Non-pigmented ciliary epithelial cell (primary cell): Measurements from ENCODE around the genes IVNS1ABP, RGS18 and RGS1.

DNA sequence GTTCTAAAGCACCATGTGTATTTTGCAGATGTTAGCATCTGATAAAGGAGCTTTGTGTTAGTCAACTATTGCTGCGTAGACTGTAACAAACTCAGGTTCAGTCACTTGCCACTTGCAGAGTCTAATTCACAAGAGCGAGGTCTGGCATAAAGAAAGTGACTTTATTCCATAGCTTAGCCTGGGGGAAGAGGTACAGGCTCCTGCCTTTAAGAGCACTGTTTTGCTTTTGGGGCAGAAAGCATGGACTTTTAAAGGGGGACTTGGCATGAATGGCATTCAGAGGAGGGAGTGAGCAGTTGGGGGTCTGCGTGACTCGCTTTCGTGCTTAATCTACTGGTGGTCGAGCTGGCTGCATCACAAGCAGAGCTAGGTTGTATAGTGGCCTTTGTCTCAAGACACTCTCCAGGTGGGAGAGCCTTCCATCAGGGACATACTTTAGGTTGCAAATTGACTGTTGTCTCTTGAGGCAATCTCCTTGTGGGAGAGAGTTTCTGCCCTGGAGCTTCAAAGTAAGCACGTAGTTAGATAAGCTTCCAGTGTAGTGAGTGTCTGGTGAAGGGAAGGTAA, 93.8 kb downstream of the C1orf21 start:
- RRBS: no CpG with 5 or more reads among the region's 7 CpGs

- RRBS: no CpG with 5 or more reads among the region's 1 CpG
Measured at GRCh38 chr1:184492043-184492547, 105.3 kb downstream of the C1orf21 start.

- RRBS: no CpG with 5 or more reads among the region's 8 CpGs
Measured at GRCh38 chr1:184632567-184633472, 121.8 kb downstream of the EDEM3 start.

- RRBS: no CpG with 5 or more reads among the region's 7 CpGs
Measured at GRCh38 chr1:184755535-184755736, 778 bp upstream of the EDEM3 start.

GRCh38 chr1:184883014-184883442, 91.3 kb downstream of the NIBAN1 start:
- RRBS: no CpG with 5 or more reads among the region's 4 CpGs

GRCh38 chr1:184893653-184894174, 80.6 kb downstream of the NIBAN1 start:
- RRBS: no CpG with 5 or more reads among the region's 3 CpGs

GRCh38 chr1:184971530-184972231, 2.6 kb downstream of the NIBAN1 start:
- RRBS: no CpG with 5 or more reads among the region's 8 CpGs

GRCh38 chr1:185150027-185150912, 6.5 kb downstream of the TRMT1L start:
- RRBS: no CpG with 5 or more reads among the region's 4 CpGs

DNA sequence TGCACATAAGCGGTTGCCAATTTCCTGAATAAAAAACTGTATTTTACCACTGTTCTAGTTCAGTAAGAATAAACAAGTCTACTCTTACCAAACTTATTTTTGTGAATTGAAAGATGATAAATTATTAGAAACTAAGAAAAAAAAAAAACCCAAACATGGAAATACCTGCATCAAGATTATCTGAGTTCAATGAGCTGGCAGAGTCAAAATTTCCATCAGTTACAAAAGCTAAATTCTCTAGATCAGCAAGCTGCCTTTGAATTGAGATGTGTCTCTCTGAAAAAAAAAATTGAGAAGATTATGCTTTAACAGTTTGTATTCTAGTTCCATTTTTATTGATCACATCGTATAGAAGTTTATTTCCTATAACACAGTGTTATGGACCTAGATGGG, 5.1 kb downstream of the TRMT1L start:
- RRBS: no CpG with 5 or more reads among the region's 2 CpGs

- RRBS: no CpG with 5 or more reads among the region's 103 CpGs
Measured at GRCh38 chr1:185316479-185317375, at the start of gene IVNS1ABP. TSS of gene IVNS1ABP (minus strand) at chr1:185317243.

DNA sequence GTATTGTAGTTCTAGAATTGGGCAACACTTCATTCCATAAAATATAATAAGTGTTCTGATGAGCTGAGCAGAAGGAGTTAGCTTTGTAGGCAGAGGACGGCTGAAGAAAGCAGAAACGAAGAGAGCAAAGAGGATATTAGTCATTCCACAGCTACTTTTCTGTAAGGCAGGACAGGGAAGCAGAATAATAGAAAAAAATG, 20.2 kb upstream of the IVNS1ABP start:
- RRBS: no CpG with 5 or more reads among the region's 2 CpGs

- RRBS: no CpG with 5 or more reads among the region's 5 CpGs
Measured at GRCh38 chr1:185478914-185479386, 161.9 kb upstream of the IVNS1ABP start.

DNA sequence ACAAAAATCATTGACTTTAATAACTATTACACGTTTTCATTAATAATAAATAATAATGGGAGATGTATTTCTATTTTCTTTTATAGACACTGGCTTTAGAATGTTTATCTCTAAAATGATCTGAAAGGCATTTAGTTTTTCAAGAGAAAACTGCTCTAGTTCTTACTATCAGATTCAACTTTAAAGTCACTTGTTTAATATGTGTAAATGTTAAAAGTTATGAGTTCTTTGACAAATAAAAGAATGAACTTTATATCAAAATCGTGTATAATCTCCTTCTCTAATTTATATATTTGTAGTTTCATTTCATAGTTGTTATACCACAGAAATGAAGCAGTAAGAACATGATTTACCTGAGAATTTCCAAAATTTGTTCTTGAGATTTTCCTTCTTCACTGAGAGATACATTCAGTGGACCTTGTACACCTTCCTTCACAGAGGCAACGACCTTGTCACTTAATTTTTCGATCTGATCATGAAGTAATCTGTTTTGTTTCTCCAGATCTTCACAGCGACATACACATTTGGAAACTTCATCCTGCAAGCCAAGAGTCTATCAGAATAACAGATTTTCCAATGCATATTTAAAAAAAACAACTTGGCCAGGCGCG, 31.4 kb downstream of the TPR start:
- RRBS: no CpG with 5 or more reads among the region's 7 CpGs

DNA sequence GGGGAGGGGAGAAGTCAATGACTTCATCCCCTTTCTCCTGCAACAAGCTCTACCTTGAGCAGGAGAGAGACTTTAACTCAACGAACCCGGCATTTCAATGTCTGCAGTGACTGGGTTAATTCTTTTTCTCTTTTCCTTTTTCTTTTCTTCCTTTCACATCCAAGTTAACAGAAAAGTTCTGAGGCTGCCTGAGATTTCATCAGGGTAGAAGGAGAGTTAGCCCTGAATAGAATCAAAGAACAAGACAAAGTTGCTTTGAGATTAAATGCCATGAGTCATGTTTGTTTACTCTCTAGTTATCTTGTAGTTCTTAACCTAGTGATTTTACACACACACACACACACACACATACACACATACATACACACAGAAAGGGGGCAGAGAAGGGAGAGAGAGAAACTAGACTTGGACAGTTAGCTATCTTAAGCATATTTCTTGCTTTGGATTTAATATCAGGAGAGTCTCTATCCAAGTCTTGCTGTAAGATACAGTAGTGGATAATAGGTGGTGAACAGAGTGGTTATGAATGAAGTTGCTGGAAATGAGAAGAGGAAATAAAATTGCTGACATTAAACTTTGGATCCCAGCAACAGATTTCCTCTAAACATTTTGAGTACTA, 19.8 kb downstream of the PLA2G4A start:
- RRBS: no CpG with 5 or more reads among the region's 2 CpGs

DNA sequence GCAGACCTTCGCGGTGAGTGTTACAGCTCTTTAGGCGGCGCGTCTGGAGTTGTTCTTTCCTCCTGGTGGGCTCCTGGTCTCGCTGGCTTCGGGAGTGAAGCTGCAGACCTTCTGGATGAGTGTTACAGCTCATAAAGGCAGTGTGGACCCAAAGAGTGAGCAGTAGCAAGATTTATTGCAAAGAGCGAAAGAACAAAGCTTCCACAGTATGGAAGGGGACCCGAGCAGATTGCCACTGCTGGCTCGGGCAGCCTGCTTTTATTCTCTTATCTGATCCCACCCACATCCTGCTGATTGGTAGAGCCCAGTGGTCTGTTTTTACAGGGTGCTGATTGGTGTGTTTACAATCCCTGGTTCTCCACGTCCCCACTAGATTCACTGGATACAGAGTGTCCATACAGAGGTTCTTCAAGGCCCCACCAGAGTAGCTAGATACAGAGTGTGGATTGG, 1183.9 kb downstream of the PLA2G4A start:
- RRBS: no CpG with 5 or more reads among the region's 11 CpGs

DNA sequence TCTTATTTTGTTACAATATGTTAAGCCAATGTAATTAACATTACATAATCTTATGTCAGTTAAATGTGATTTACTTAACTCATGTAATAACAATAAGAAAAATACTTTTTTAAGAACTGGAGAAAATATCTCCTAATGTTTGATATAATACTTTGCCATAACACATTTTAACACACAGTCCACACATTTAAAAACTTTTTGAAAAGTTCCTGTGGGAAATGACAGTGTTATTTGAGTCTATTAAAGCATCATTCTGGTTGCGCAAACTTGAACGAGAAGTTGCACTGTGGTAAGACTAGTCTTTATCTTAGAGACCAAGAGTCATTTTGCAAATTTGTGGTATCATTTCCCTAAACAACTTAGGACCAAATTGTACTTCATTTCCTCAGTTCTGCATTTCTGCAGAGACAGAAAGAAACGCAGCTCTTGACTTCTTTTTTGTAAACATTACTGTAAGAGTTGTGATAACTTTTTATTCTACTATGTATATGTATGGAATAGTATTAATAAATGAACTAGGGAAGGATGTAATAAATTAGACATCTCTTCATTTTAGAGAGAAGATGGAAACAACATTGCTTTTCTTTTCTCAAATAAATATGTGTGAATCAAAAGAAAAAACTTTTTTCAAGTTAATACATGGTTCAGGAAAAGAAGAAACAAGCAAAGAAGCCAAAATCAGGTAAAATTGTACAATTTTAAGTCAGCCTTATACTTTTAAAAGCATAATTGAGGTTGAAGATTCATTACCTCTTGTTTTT, at the start of gene RGS18:
Gene RGS18 (plus strand): TSS at position 388 of the 761 bp plus-strand sequence.
- RRBS: no CpG with 5 or more reads among the region's 3 CpGs

- RRBS: no CpG with 5 or more reads among the region's 8 CpGs
Measured at GRCh38 chr1:192575248-192576192, at the start of gene RGS1. TSS of gene RGS1 (plus strand) at chr1:192575773.

GRCh38 chr1:192830526-192831017, 21.7 kb downstream of the RGS2 start:
- RRBS: no CpG with 5 or more reads among the region's 4 CpGs

DNA sequence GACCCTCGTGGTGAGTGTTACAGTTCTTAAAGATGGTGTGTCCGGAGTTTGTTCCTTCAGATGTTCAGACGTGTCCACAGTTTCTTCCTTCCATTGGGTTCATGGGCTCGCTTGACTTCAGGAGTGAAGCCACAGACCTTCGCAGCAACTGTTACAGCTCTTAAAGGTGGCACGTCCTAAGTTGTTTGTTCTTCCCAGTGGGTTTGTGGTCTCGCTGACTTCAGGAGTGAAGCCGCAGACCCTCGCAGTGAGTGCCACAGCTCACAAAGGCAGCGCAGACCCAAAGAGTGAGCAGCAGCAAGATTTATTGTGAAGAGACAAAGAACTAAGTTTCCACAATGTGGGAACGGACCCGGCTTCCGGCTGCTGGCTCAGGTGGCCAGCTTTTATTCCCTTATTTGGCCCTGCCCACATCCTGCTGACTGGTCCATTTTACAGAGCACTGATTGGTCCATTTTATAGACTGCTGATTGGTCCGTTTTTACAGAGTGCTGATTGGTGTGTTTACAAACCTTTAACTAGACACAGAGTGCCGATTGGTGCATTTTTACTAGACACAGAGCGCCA, 86.5 kb downstream of the RGS2 start:
- RRBS: no CpG with 5 or more reads among the region's 16 CpGs

DNA sequence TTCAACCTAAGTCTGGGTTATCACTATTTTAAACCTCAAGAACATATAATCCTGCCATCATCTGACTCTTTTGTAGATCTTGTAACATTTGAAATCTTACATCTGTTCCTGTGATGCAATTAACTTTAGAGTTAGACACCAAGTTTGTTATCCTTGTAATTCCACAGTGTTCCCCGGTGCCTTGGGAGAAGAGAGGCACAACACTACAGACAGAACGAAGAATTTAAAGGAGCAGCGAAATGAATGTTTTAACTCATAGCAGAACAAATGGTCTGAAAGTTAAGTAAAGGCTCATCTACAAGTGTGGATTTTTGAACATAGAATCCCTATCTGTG, 116.0 kb downstream of the UCHL5 start:
- RRBS: no CpG with 5 or more reads among the region's 3 CpGs